ENCODE measurements around a stretch of chr13.

- PRO-cap: no peak
These were observed 188.1 kb downstream of the LHFPL6 start for GRCh38 chr13:39414853-39415408.

GRCh38 chr13:39429927-39430489 is 173.0 kb downstream of the LHFPL6 start:
- PRO-cap: no peak

DNA sequence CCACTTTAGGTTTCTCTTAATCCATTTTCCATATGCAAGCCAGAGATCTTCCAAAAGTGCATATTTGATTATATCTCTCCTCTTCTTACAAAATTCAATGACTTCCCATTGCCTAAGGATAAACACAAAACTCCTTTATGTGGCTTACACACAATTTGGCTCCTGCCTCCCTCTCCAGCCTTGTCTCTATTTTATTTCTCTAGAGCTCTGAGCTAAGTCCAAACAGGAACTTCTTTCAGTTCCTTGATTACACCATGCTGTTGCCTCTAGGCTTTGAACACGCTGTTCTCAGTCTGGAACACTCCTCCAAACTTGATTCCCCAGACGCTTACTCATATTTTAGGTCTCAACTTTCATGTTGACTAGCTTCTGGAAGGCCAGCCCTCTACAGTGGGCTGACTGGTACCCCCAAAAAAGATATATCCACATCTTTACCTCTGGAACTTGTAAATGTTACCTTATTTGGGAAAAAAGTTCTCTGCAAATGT is 258.5 kb downstream of the COG6 start:
- PRO-cap: no peak

GRCh38 chr13:40115535-40115833 is 460.0 kb downstream of the COG6 start:
- PRO-cap: no peak

DNA sequence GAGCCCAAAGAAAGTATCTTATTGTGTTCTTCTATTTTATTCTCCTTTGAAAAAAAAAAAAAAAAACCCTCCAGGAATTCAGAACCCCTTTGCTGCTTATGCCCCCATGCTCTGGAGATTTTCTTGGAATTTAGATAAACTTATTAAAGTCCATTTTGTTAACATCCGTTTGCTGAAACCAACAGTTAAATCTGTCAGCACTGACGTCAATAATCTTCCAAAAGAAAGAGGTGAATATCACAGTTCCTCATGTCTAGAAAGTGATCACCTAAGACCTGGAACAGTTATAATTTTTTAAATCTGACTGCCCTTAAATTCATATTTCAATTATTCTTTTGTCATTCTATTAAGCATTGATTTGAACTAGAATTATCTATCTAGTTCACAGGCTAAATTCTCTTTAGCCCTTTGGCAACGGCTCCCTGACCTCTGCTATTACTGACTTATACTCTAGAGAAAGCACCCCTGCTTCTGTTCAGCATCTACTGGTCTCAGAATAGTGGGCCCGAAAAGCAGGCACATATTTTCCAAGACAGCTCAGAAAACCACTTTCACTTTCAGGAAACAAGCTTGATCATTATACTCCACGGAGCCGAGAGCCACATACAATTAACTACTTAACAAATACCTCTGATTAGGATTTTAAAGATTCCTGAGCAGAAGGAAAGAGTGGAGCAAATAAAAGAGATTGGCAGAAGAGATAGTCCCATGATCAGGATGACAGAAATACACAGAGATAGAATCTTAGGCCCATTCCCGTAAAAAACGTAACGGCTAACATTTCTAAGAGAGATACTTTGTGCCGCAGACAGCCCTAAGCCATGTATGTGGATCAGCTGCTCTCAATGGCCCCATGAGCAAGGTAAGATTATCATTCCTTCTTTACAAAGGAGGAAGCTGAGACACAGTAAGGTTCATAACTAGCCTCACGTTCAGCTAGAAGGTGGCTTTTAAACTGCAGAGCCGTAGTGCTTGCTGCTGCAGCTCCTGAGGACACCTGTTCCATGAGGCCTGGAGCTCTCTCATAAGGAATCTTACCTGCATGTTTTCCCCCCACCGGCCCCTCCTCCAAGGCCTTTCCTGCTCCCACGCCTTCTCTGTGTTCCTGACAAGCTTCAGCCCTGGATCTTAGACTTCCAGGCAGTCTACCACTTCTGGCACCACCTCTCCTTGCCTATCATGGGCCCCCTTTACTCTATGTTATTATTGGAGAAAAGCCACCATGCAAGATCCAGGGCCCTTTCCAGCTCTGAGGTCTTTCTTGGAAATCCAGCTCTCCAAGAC is 227.4 kb downstream of the FOXO1 start:
- PRO-cap: no peak

DNA sequence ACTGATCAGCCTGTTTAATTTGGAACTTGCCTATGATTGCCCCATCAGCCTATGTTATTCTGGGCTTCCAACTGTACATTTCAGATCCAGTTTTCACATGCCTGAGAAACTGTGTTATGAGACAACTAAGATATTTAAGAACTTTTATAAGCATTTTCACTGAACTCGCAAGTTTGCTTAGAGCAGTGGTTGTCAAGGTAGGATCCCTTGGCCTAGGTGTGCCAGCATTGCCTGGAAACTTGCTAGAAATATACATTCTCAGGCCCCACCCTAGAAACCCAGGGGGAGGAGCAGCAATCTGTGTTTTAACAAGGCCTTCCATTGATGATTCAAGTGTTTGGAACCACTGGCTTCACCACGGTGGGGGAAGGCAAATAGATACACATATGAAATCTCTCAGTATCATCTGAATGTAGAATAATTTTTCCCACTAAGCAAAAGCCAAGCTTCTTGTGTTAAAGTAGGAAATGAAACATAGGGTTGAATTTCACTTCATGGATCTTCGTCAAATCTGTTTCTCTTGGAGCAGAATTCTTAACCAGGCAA is 213.2 kb downstream of the FOXO1 start:
- PRO-cap: no peak

DNA sequence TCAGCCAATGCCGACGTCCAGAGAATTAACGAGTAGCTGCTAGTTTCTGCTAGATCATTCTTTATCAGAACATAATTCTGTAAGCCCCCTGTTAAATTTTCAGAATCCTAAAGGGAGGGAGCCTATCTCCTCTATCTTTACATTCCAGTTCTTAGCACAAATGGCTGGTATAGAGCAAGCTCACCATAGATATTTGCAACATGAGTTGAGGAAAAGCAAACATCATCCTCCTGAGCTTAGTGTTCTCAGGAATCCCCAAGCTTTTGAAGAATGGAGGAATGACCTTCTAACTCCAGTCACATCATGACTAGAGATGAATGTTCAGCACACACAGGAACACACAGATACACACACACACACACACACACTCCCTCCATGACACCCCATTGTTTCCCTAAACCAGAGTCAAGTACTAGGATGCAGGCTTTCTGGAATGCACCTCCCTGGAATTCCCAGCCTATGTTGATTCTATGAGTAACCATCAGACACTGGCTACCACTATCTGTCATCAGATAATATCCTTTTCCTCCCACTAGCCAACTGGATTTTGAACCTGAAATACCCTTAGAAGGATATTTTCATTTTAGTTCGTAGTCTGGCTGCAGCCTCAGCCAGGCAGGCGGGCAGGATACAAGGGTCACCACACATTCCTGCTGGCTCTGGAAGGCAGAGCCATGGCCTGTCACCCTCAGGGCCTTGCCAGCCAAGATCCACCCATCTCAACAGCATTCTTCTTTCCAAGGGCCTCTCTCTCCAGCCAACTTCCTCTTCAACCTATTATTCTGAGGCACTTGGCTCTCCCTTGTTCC is 162.4 kb downstream of the FOXO1 start:
- PRO-cap: no peak

- PRO-cap: no peak
These were observed 85.1 kb downstream of the FOXO1 start for GRCh38 chr13:40581039-40582060.

DNA sequence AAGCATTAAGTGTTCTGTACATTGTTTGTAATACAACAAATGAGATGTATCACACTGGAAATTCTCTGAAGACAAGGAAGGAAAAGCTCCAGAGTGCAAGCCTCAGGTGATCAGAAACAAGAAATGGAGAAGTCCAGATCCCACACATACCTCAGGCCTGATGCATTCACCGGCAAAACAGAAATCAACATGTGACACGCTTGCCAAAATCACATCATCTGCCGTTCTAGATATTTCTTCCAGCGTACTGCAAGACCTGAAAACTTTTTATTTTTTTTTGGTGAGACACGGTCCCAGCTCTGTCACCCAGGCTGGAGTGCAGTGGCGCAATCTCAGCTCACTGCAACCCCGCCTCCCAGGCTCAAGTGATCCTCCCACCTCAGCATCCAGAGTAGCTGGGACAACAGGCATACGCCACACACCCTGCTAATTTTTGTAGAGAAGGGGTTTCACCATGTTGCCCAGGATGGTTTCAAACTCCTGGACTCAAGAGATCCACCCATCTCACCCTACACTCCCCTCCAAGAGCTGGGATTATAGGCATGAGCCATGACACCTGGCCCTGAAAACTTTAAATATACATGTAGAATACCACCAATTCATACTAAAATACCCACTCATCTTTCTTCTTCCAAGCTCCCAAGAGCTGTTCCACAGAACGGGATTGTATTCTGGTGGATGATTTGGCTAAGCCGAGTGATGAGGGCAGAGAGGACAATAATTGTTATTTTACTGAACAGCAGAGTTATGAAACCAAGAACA is 48.4 kb downstream of the FOXO1 start:
- PRO-cap: no peak

GRCh38 chr13:40626665-40627544 is 39.5 kb downstream of the FOXO1 start:
- PRO-cap: no peak

GRCh38 chr13:40629759-40630422 is 36.5 kb downstream of the FOXO1 start:
- PRO-cap: no peak

GRCh38 chr13:40932758-40933187 is 86.3 kb downstream of the ELF1 start:
- PRO-cap: no peak

GRCh38 chr13:40941517-40942058 is 77.5 kb downstream of the ELF1 start:
- PRO-cap: no peak

DNA sequence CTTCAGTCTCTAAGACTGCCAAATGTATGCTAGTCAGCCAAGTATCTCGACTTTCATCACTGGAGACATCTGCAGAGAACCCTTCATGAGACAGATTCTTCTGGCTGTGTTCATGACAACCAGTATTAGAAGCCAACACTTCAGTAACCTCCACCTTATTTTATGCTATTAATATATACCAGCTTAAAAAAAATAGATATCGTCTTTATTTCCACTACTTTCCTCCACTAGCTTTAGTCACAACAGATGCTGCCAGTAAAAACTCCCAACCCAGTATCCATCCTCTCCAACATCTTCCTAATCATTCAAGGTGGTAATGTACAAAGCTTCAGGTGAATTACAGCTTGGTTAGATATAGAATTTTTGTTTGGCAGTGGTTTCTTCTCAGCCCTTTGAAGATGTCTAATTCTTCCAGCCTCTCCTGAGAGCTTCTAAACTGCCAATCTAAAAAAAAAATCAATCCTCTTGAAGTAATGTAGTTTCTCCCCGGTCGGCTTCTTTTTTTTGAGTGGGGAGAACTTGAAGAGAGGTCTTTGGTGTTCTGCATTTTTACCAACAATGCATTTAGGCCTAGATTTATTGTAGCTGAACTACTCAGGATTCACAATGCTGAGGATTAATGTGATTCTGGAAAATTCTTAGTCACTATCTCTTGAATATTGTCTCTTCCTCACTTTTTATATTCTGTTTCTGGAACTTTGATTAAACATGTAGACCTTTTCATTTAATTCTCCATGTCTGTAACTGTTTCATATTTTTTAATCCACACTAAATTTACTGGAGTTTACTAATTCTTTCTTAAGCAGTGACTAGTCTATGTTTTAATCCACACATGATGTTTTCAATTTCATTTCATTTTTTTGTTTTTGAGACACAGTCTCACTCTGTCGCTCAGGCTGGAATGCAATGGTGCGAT is 73.9 kb downstream of the ELF1 start:
- PRO-cap: no peak

GRCh38 chr13:40952511-40953053 is 66.5 kb downstream of the ELF1 start:
- PRO-cap: no peak

DNA sequence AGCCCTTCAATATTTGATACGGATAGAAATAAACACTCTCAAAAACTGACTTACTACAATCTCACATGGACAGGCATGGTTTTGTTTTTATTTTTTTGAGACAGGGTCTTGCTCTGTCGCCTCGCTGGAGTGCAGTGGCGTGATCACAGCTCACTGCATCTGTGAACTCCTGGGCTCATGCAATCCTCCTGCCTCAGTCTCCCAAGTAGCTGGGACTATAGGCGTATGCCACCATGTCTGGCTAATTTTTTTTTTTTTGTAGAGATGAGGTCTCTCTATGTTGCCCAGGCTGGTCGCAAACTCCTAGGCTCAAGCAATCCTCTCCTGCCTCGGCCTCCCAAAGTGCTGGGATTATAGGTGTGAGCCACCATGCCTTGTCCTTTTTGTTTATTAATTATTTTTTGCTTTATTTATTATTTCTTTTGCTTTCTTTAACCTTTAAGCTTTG is 51.6 kb downstream of the ELF1 start:
- PRO-cap: no peak

GRCh38 chr13:40999346-41000031 is 19.6 kb downstream of the ELF1 start:
- PRO-cap: no peak

- PRO-cap: no peak
These were observed 884 bp downstream of the ELF1 start for GRCh38 chr13:41018196-41018668.

DNA sequence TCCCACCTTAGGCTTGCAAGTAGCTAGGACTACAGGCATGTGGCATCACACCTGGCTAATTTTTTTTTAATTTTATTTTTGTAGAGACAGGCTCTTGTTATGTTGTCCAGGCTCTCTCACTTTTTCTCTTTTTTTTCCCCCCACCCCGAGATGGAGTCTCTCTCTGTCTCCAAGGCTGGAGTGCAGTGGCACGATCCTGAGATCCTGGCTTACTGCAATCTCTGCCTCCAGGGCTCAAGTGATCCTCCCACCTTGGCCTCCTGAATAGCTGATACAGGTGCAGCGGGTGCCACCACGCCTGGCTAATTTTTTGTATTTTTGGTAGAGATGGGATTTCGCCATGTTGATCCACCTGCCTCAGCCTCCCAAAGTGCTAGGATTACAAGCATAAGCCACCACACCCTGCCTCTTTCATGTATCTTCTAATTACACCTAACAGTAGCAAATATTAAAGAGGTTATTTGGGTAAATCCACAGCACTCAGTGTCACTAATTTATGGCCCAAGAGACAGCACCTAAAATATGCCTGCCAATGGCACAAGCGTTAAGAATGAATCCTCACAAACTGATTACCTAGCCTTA is 4.0 kb upstream of the WBP4 start:
- PRO-cap: no peak

DNA sequence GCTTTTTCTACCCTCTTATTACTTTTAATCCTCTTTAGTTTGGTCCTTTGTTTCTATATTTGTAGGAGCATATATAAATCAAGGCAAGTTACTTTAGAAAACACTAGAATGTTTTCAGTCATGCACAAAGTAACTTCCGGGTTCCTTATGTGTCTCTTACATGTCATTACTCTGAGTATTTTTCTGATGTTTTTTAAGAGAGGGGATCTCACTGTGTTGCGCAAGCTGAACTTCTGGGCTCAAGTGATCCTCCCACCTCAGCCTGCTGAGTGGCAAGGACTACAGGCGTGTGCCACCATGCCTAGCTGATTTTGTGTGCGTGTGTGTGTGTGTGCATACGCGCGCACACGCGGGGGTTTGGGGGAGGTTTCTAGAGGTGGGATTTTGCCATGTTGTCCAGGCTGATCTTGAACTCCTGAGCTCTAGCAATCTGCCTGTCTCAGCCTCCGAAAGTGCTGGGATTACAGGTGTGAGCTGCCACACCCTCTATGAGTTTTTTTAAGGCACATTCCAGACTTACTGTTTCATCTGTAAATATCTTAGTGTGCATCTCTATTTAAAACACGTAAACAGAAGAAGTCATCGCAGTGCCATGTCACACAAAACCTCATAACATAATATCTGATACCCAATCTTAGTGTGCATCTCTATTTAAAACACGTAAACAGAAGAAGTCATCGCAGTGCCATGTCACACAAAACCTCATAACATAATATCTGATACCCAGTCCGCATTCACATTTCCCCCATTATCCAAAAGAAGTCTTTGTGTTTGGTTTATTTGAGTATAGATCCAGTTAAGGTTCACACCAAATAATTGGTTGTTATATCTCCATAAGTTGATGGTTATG is 45.0 kb downstream of the NAA16 start:
- PRO-cap: no peak